Suprapubic skin (tissue), 4 donors: ENCODE measurements around a stretch of chr11.

- PRO-cap, result no peak
- RAMPAGE, long total RNA, 4 experiments, result no peak in any of the 4 experiments
These were observed 10.2 kb downstream of the LSP1 start for GRCh38 chr11:1863004-1863493.

GRCh38 chr11:1874849-1875676, 16.6 kb downstream of the PRR33 start:
- PRO-cap, result no peak
- RAMPAGE, long total RNA, 4 experiments, result no peak in any of the 4 experiments

DNA sequence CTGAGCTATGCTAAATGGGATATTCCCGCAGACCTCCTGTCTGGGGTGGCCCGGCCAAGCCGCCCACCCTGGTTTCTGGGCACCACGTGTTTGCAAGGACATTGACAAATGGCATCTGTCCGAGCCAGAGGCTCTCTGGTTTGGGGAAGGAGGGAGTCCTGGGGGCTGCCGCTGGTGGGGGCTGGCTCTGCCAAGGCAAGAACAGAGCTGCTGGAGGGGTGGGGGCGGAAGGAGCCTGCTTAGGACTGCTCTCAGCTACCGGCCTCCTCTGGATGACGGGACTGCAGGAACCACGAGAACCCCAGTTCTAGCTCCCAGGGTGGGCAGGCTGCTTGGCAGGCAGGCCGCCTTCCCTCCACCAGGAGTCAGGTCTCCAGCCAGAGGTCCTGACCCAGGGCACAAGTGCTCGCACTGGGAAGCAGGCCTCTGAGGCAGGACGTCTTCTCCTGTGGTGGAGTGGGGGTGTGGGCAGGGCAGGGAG, 475 bp downstream of the PRR33 start:
- PRO-cap, result no peak
- RAMPAGE, long total RNA, 4 experiments, result no peak in any of the 4 experiments

DNA sequence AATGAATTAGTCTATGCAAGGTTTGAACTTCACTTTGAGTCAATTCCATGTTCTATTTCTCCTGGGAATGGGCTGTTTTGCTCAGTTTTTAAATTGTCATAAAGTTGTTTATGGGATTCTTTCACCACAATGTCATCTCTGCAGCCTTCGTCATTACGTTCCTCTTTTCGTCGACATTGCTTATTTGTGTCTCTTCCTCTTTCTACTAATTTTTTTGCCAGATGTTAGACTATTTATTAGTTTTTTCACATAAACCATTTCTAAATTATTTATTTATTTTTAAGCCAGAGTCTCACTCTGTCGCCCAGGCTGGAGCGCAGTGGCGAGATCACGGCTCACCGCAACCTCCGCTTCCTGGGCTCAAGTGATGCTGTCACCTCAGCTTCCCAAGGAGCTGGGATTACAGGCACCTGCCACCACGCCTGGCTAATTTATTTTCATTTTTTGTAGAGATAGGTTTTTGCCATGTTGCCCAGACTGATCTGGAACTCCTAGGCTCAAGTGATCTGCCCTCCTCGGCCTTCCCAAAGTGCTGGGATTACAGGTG, 7.1 kb upstream of the TNNT3 start:
- PRO-cap, result no peak
- RAMPAGE, long total RNA, 4 experiments, result no peak in any of the 4 experiments

GRCh38 chr11:2265259-2265817, 5.0 kb downstream of the ASCL2 start:
- PRO-cap, result no peak
- RAMPAGE, long total RNA, 4 experiments, result no peak in any of the 4 experiments

GRCh38 chr11:2373699-2374082, 3.4 kb upstream of the CD81 start:
- PRO-cap, result no peak
- RAMPAGE, long total RNA, 4 experiments, result no peak in any of the 4 experiments

GRCh38 chr11:2462854-2464316, 18.6 kb downstream of the KCNQ1 start:
- PRO-cap, result no peak
- RAMPAGE, long total RNA, 4 experiments, result no peak in any of the 4 experiments

- PRO-cap, result no peak
- RAMPAGE, long total RNA, 4 experiments, result no peak in any of the 4 experiments
These were observed 197.8 kb downstream of the KCNQ1 start for GRCh38 chr11:2642317-2643257.

- PRO-cap, result no peak
- RAMPAGE, long total RNA, 4 experiments, result no peak in any of the 4 experiments
These were observed 218.3 kb downstream of the KCNQ1 start for GRCh38 chr11:2662945-2663684.

DNA sequence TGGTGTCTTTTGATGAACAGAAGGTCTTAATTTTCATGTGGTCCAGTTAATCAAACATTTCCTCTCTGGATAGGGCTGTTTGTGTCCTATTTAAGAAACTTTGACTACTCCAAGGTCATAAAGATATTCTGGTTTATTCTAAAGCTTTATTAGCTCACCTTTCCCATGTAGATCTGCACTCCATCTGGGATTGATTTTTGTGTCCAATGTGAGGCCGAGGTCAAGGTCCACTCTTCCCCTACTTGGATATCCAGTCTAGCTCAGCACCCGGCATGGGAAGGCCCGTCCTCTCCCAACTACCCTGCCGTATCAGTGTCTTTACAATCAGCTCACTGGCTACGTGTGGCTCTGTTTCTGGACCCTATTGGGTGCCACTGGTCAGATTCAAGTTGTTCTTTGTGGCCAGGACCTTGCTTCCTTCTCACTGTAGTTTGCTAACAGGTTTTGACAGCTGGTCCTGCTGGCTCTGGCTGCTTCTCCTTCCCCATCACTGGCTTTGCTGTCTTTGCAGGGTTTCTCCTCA, 216.7 kb downstream of the CDKN1C start:
- PRO-cap, result no peak
- RAMPAGE, long total RNA, 4 experiments, result no peak in any of the 4 experiments

DNA sequence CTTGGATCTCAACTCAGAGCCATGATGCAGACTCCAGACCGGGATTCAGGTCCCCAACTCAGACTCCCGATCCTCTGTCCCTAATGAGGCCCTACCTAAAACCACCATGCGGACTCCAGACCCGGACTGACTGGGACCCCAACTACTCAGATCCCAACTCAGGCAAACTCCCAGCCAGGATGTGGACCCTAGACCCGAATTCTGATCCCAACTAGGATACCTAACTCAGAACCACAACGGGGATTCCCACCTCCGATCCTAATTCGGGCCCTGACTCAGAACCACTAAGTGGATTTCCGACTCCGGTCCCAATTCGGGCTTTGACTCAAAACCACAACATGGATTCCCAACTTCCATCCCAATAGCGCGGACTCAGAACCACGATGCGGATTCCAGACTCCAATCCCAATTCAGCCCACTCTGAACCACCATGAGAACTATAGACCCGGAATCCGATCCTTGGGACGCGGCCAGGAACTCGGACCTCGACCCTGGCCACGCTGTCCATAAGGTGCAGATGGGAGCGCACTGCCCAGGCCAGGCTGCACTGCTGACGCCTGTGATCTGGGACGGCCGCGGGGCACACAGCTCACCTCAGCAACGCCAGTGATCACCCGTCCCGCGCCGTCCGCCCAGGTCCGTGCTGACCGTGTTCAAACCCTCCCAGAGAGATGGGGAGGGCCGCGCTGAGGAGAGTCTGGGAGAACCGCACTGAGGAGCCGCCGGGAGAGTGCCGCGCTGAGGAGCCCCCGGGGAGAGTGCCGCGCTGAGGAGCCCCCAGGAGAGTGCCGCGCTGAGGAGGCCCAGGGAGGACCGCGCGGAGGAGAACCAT, 186.6 kb downstream of the CDKN1C start:
- PRO-cap, result no peak
- RAMPAGE, long total RNA, 4 experiments, result no peak in any of the 4 experiments

GRCh38 chr11:2828550-2829103, 56.9 kb downstream of the CDKN1C start:
- PRO-cap, result no peak
- RAMPAGE, long total RNA, 4 experiments, result no peak in any of the 4 experiments

GRCh38 chr11:2903006-2903959, 1.2 kb downstream of the SLC22A18 start:
- PRO-cap, result no peak
- RAMPAGE, long total RNA, 4 experiments, result no peak in any of the 4 experiments

DNA sequence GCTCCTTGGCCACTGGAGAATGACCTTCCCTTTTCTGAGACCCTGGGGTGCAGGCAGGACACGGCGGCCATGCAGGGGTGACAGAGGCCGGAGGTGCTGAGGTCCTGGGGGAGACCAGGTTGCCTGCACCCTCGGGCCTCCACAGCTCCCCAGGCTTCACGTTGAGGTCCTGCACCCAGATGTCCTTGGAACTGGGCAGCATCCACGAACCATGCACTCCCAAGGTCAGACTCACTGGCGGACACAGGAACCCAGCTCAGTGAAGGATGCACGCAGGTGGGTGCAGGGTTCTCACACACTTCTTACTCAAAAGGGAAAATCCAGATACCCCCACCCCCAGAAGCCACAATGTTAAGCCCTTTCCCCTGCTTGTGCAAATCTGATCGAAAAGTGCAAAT, 13.9 kb upstream of the PHLDA2 start:
- PRO-cap, result no peak
- RAMPAGE, long total RNA, 4 experiments, result no peak in any of the 4 experiments

DNA sequence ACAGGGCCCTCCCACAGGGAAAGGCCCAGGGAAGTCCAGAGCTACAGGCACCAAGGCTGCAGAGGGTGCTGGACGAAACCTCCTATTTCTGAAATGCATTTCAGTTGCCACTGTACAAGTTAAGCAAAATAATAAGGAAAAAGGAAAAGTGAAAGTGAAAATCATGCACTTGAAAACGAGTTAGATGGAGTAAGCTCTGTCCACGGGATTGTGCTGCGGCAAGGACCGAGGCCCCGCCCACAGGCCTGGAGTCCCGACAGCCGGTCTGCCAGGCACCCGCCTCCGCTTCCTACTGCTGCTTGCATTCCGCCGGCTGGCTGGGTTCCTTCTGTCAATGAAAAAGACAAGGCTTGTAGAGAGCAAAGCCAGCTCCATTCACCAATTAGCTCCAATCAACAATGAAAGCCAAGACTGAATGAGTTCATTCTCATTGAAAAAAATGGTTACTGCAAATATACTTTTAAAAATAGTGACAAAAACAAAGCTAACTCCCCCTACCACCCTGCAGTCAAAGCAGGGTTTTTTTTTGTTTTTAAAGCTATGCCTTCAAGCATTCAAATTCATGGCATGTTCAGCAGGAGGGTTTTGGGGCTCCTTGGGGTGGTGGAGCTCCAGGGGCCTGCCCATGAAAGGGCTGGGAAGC, 16.2 kb upstream of the PHLDA2 start:
- PRO-cap, result no peak
- RAMPAGE, long total RNA, 4 experiments, result no peak in any of the 4 experiments

DNA sequence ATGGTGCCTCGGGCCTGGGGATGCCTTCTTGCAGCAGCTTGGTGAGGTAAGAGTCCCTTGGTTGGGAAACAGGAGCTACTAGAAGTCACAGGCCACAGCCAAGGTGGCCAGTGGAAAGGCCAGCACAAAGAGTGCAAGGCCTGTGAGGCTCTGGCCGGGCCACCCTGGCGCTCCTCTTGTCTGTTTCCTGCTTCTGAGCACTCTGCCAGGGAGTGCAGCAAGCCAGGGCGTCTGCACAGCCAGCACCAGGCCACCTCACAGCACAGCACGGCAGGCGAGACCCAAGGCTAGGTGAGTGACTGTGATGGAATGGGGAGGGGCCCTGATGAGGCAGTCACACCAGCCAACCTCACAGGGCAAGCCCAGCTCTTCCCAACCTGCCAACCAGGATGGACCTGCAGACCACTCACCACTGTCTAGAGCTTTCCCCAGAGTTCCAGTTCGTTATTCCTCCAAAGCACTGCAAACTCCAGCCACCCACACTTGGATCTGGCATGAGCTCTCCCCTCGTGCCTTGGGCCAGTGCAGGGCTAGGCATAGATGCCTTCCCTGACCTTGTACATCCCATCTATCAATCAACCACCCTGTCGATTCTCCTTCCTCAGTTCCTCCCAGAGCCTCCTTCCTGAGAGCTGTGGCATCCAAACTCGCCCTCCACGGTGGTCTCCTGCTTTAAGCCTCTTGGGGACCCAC, 11.8 kb upstream of the NAP1L4 start:
- PRO-cap, result unidirectional peak, minus-strand start at position 195 of the sequence
- RAMPAGE, long total RNA, 4 experiments, result no peak in any of the 4 experiments

DNA sequence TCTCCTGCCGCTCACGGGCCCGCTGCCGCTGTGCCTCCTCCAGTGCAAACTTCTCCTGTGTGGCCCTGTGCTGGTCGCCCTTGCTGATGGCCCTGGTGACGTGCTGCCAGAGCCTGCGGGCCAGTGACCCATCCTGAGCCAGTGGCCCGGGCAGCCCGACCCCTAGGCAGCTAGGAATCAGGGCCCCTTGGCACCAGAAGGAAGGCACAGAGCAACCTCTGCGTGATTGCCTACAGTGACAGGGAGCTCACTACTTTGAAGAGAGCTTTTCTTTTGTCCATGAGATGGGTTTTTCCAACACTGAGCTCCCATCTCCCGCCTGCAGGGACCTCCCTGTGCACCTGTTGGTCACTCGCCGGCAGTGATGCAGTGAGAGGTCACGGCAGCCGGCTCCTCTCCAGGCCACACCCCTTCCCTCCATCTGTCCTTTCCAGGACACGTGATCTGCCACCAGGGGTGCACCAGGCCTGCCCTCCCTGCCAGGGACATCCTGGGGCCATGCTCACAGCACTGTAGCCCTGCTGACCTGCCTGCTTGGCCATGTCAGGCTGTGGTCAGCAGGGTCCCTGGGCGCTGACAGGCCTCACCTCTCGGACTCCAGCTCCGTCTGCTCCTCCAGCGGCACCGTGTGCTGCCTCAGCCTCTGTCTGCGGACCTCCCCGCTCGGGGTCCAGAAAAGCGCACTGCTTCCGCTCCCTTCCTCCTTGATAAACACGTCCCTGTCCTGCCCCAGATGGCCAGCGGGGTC, 35.9 kb upstream of the CARS1 start:
- PRO-cap, result no peak
- RAMPAGE, long total RNA, 4 experiments, result no peak in any of the 4 experiments

- PRO-cap, result no peak
- RAMPAGE, long total RNA, 4 experiments, result no peak in any of the 4 experiments
These were observed 38.6 kb upstream of the CARS1 start for GRCh38 chr11:3095708-3096343.

GRCh38 chr11:3105817-3106554, 48.8 kb upstream of the CARS1 start:
- PRO-cap, result no peak
- RAMPAGE, long total RNA, 4 experiments, result no peak in any of the 4 experiments

DNA sequence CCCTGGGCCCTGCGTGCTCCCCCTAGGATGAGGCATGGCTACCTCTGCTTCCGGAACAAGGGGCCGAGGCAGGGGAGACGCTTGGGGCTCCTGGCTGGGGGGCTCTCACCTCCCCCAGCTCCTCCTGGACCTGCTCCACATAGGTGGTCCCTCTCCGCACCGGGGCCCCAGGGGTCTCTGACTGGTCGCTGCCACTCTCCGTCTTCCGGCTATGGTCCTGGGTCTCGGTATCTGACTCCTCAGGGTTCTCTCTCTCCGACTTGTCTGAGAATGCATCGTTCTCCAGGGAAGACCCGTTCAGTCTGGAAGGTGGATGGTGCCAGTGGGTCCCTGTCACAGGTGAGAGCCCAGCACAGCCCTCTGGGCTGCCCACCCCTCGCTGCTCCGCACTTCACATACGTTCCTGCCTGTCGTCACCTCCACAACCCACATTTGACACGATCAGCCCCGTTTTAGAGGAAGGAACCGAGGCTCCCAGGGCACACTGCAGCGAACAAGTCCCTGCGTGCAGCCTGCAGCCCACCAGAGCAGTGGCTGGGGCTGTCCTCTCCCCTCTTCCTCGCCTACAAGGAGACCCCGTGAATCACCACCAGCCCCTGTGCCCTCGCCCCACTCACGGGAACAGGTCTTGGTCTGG, 50.0 kb upstream of the CARS1 start:
- PRO-cap, result no peak
- RAMPAGE, long total RNA, 4 experiments, result no peak in any of the 4 experiments